Metastatic Lung Carcinoma in the Adrenal Gland (tissue), 1 donor: ENCODE measurements around a stretch of chr14.

- PRO-cap: no peak
Measured at GRCh38 chr14:99501606-99502188, 20.5 kb downstream of the CCNK start.

DNA sequence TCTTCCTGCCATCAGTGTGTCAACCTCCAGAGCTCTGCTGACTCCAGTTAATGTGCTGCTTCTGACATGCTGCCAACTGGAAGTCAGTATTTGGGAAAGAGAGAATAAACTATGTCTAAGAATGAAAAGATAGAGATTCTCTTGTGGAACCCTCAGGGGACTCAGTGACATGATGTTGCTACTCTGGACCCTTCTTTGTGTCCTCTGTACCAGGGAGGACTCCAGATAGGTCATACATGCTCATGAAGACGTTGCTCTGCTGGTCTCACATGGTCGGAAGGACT lies 25.3 kb downstream of the CCNK start:
- PRO-cap: no peak

GRCh38 chr14:99531246-99531637 lies 50.0 kb downstream of the CCNK start:
- PRO-cap: no peak

DNA sequence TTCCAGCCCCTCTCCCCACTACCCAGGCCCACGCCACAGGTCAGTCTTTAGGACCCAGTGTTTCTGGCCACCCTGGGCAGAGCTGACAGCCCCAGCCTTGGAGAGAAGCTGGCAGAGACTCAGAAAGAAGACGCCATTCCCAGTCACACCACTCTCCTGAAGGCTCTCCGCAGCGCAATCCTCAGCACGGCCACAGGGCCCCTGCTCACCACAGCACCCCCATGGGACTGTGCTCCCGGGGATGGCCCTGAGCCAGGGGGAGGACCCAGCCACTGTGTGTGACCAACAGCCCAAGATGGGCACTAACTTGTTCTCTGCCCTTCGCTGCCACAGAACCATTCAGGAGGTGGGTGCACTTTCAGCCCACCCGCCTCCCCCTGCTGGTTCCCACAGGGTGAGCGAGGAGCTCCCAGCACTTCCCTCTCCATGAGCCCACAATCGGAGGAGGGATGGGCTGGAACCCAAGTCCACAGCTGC lies 57.1 kb downstream of the CCNK start:
- PRO-cap: no peak

- PRO-cap: no peak
Measured at GRCh38 chr14:99593931-99594513, 10.0 kb downstream of the CCDC85C start.

DNA sequence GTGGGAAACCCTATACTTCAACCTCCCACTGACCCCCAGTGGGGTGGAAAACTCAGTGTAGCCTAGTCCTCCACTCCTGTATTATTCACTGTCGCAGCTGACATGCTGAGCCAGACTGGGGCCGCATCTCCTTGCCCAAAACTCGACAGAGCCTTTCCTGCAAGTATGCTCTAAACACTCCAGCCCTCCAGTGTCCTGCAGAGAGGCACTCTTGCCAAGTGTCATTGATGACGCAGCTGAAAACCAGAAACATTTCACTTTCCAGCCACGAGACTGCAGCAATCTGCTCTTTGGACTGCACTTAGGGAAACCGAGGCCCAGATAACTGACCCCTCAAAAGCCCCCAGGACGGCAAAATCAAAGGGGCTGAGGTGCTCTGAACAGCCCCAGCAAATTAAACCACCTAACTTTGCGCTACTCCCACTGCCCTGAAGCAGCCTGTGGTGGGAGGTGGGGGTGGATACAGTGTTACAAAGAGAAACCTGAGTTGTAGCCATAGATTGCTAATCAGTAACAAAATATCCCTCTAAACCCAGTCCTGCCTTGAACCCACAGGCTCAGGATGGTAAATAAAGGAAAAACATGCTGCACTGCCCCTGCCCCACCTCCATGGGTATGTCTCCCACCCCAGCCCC lies 2.6 kb downstream of the CCDC85C start:
- PRO-cap: no peak

DNA sequence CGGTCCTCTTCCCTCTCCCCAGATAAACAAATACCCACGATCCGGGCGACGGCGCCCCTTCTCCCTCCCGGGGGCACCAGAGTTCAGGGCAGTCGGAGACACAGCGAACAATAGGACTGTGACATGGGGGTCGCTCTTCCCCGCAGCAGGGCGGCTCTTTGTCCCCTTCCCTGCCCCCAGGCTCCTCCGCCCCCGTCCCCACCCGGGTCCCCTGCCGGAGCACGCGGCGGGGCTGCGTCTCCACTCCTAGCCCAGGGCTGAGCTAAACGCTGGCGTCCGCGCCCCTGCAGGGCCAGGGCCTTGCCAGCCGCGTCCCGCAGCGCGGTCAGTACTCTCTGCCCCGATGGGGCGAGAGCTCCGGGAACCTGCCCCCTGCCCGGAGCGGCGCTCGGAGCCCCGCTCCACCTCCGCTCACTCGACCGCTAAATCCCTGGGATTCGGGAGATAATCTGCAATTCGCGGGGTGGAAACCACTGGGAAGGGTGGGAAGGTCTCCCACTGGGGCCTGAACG lies 767 bp upstream of the CCDC85C start:
- PRO-cap: unidirectional peak, minus-strand start at position 337 of the sequence

GRCh38 chr14:99664133-99664946 lies 19.4 kb downstream of the HHIPL1 start:
- PRO-cap: no peak

DNA sequence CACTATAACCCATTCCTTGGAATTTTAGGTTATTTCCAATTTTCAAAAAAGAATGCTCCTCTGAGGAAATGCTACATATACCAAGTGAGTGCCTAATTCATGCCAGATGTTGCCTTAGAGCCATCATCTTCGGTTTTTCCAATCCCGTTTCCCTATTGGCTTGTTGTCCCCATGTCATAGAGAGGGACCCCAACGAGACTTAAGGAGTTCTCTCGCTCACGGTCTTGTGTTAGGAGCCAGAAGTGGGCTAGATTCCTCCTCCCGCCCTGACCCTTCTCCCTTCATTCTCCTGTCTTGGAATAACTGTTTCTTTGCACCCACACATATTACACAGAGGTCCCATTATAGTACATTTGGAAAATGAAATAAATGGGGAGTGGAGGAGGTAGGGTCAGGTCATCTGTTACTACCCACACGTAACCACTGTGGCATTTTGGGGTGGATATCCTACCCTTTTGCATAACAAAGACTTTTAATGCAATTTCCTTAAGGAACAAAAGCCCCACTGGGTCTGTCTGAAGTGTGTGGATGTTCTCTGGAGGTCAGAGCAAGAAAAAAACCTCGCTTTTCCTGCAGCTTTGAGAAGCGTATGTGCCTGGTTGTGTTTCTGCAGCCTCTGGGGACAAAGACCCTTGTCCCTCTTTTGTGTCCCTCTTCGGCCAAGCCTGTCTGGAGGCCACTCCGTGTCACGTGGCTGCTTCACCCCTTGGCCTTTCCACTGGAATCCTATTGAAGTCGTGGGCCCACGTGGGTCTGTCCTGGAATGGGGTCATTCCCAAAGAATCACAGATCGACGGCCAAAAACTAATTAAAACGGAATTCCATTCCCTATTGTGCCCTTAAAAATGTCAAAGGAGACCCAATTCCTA lies 13.0 kb upstream of the CYP46A1 start:
- PRO-cap: no peak

GRCh38 chr14:99682546-99683055 lies 1.5 kb upstream of the CYP46A1 start:
- PRO-cap: no peak

DNA sequence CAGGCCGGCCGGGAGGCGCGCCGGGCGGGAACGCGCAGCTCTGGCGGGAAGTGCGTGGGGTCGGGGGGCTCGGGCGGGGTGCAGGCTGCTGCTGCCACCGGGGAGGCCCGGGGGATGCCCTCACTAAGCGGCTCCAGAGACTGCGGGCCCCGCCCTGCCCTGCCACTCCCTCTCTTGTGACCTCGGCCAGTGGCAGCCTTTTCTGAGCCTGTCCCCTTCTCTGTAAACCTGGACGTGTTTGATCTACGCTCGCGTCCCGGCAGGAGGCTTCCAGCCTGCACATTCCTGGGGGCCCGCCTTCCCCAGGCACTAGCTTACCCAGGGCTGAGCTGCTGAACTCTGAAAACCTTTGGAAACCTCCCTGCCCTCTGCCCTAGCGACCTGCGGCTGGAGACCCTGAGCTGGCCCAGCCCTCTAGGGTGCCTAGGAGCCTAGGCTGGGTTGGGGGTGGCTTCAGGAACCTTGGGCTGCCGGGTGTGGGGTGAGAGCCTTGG lies 46.4 kb downstream of the CYP46A1 start:
- PRO-cap: no peak

GRCh38 chr14:99768149-99768414 lies 25.1 kb upstream of the EML1 start:
- PRO-cap: no peak

DNA sequence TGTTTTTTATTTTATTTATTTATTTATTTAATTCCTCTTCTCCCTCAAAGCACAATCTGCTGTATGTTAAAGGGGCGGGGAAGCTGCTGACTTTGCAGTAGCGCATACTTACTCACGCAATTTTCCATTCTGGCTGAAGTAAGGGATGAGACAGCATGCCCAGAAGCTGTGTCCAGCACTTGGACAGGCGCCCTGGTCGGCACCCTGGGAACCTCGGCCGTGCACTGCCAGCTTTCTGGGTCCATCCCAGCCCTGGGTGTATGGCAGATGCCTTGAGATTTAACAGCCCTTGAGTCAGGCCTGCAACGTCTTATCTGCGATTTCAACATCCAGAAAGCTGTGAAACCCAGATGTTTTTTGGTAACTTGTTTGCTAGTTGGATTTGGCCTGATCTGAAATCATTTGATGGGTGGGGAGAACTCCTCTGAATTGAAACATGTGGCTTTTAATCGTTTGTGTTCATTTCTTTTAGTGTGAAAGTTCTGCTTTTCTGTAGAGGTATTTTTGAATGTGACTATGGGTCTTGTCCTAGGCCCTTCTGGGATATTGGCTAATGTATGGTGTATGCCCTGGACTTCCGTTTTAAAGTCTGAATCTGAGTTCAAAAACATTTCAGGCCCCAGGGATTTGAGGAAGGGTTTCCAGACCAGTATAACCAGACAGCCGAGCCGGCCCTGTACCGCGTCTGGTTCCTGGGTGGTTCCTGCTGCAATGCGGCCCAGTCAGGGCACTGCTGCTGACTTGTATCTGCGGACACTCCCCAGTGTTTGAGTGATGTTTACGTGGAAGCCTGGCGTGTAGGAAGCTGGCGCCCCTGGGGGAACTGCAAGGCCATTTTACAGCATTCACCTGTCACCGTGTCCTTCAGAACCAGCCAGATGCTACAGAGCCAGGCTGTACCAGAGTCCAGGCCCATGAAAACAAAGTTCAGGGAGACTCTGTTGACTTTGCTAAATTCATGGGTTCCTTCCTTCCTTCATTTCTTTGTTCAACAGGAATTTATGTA lies 16.4 kb downstream of the EML1 start:
- PRO-cap: no peak

GRCh38 chr14:99946904-99947449 lies 118.2 kb upstream of the EVL start:
- PRO-cap: no peak

- PRO-cap: no peak
Measured at GRCh38 chr14:100007188-100007834, 57.9 kb upstream of the EVL start.

GRCh38 chr14:100031464-100032576 lies 33.4 kb upstream of the EVL start:
- PRO-cap: unidirectional peak, plus-strand start at chr14:100031824

GRCh38 chr14:100058805-100059242 lies 6.4 kb upstream of the EVL start:
- PRO-cap: no peak

GRCh38 chr14:100071456-100071910 lies 6.3 kb downstream of the EVL start:
- PRO-cap: no peak

GRCh38 chr14:100083626-100083988 lies 18.4 kb downstream of the EVL start:
- PRO-cap: no peak

GRCh38 chr14:100131086-100131743 lies 28.2 kb downstream of the DEGS2 start:
- PRO-cap: no peak